Measurements from ENCODE around the genes FAM184B and PPARGC1A.

GRCh38 chr4:16894441-16894865 is 4.0 kb downstream of the LDB2 start:
- RRBS, 2 experiments, result no CpG with 5 or more reads among the region's 1 CpG

GRCh38 chr4:16896725-16897305 is 1.6 kb downstream of the LDB2 start:
- RRBS, 2 experiments, result no CpG with 5 or more reads among the region's 3 CpGs

DNA sequence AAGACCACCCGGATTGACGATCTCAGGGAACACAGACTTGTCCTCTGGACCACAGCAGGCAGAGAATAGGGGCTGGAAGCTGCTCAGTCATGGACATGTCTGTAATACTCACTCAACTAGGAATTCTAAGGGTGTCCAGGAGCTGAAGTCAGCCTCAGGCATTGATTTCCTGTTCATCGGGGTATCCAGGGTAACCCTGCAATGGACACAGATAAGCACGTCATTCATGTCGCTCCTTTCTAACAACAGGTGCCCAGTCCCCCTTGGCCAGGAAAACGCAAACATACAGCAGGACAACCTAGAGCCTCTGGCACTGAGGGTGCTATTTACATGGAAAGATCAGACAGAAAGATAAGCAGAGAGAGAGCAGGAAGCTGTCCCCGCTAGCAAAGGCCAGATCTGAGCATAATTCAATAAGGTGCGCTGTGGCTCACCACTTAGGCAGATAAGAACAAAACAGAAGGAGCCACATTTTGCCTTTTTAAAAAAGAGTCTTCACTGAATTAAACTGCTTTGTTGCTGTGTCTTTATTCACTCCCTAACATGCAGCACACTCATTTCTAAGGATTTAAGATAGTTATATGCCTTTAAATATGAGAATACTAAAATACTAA is 21.2 kb downstream of the QDPR start:
- RRBS, 2 experiments, result no CpG with 5 or more reads among the region's 8 CpGs

- RRBS, 2 experiments, result 28% methylated on average over 13 of the region's 74 CpGs; no CpG with 5 or more reads in 1 of the 2 experiments
Measured at GRCh38 chr4:17781026-17781761, at the start of gene FAM184B. TSS of gene FAM184B (minus strand) at chr4:17781621.

- RRBS, 2 experiments, result 72% methylated on average over 8 of the region's 19 CpGs; no CpG with 5 or more reads in 1 of the 2 experiments
Measured at GRCh38 chr4:17781762-17782005, 263 bp upstream of the FAM184B start.

DNA sequence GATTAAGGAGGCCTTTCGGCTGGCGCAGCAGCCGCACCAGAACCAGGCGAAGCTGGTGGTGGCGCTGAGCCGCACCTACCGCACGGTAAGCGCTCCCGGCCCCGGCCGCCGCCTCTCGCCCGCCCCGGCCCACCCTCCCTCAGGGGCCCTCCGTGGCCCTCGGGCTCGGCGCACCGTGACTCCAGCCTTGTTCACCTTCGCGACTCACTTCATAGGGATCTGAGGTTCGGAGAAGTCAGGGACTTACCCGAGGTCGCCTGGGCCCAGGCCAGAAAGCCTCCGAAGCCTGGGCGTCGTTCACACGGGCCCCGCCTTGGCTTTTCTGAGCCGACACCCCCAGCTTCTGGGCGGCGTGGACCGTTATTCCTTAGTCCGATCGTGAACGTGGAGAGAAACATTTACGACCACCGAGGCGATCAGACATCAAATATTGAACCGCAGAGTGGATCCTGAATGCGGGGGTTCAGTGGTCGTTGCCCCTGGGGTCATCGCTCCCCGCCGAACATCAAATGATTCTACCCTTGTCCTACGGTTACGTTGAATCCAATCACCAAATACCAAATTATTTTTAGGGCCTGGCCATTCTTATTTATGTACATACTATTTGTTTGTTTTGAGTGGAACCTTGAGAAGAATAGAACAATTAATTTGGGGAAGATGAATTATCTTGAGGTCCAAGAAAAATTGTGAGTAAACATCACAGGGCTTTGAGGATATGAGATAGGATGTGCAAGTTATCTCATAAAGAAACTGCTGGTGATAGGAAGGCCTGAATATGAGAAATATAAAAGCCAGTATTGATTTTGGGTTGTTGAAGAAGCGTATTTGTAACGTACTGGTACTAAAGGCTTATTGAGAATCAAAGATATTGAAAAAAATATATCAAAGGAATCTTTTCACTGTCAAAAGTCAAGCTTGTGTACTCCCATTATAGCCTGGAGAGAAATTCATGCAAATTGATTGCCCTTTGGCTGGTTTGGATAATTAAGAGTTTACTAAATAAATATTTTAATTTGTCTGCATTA is 637 bp downstream of the NCAPG start:
- RRBS, 2 experiments, result no CpG with 5 or more reads among the region's 51 CpGs

GRCh38 chr4:18829096-18829469 is 807.5 kb upstream of the LCORL start:
- RRBS, 2 experiments, result no CpG with 5 or more reads among the region's 1 CpG

GRCh38 chr4:19738800-19739806 is 512.6 kb upstream of the SLIT2 start:
- RRBS, 2 experiments, result no CpG with 5 or more reads among the region's 9 CpGs

DNA sequence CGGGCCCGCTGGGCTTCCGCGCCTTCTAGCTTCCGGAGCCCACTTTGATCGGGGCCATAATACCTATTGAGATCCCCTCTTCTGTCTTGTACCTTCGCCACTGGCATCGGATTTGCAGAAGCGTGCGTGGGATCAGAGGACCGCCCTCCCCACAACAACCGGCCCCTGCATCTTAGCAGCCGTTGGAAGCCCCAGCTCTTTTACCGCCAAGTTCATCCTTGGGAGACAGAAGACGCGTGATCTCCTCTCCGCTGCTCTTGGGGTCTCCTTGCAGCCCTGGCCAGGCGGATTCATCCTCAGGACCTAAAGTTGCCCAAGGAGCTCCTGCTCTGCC is 1.5 kb downstream of the SLIT2 start:
- RRBS, 2 experiments, result 83% methylated on average over 5 of the region's 18 CpGs; no CpG with 5 or more reads in 1 of the 2 experiments

DNA sequence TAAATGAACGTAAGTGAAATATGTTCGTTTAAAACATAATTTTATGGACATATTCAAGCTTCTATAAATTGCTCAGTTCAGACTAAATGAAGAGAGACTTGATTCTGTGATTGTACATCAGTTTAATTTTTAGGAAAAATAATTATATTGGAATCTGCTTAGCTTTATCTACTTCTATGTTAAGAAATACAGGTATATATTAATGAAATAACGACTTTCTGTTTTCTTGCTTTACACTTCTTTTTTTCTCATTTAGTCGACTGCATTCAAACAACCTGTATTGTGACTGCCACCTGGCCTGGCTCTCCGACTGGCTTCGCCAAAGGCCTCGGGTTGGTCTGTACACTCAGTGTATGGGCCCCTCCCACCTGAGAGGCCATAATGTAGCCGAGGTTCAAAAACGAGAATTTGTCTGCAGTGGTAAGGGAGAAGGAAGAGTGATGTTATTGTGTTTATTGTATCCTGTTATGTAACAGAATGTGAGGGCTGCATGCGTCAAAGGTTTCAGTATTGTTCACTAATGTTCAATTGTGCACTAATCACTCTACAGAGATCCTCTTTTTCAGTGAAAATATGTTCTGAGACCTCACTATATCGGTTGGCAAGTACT is 211.6 kb upstream of the PACRGL start:
- RRBS, 2 experiments, result no CpG with 5 or more reads among the region's 11 CpGs

GRCh38 chr4:22501325-22501727 is 14.5 kb downstream of the ADGRA3 start:
- RRBS, 2 experiments, result no CpG with 5 or more reads among the region's 2 CpGs

DNA sequence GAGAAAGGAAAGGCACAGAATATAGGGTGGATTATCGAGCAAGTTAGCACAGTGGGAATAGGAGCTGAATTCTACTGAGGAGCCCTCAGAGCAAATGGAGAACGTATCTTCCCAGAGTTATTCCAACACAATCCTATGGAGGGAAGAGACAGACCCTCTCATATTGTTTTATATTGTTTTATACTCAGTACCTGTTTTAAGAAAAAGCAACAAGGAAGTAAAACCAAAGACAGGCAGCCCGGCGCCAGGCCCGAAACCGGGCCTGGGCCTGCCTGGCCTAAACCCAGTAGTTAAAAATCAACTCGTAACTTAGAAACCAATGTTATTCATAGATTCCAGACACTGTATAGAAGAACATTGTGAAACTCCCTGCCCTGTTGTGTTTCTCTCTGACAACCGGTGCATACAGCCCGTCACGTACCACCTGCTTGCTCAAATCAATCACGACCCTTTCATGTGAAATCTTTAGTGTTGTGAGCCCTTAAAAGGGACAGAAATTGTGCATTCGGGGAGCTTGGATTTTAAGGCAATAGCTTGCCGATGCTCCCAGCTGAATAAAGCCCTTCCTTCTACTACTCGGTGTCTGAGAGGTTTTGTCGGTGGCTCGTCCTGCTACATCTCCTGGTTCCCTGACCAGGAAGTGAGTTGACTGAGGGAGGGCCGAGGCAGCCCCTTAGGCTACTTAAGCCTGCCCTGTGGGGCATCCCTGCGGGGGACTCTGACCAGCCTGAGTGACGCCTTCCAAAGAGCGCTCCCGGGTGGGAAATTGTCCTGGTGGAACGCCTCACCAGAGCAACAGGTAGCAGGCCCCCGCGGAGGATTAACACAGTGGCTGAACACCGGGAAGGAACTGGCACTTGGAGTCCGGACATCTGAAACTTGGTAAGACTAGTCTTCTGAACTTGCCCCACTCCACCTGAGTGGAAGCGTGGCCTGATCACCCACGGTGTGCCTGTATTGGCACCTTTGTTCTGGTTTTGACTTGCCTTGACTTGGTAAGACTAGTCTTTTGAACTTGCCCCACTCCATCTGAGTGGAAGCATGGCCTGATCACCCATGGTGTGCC is 83.6 kb upstream of the ADGRA3 start:
- RRBS, 2 experiments, result no CpG with 5 or more reads among the region's 28 CpGs

DNA sequence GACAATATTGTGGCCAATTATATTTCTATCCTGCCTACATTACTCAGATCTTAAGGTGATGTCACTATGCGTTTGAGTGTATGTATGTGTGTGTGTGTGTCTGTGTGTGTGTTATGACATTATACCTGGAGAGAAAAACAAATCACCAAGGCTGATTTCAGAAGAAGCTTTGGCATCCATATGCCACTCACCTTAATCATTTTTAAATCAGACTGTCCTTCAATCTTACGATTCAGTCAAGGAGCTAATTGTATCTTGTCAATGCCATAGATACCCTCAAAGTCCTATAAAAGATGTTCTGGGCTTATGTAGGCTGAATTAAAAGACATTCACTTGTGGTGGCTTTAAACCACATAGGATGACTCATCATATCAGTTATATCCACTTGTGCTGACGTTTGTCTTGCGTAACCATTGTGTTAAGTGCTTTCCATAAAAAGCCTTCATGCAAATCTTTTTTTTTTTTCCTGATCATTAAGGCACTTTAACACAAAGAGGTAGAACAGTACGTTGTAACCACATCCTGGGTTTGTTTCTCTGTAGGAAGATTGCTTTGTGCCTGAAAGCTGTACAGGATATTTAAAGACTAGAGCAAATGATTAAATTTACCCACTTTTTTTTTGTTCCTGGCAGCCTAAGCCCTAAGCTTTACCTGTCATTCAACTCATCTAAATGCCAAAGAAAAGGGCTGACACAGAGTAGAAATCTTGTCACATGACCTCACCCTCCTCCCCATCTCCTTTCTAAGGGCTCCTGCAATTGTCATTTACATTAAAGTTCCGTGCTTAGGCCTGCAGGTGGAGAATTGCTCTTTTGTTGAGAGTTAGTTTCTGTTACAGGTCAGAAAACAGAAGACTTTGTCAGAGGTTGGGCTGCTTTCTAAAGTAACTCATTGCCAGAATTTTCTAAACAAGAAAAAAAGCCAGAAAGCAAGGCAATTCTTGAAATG is 555.9 kb downstream of the PPARGC1A start:
- RRBS, 2 experiments, result no CpG with 5 or more reads among the region's 6 CpGs

DNA sequence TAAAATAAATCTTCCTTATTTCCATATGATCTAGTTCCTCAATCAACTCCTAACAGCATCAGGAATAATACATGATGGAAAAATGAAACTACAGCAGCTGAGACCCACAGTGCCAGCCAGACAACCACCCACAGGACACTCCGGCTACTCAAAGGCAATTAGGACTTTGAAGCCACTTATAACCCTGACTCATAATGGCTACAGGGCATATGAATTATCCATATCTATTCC is 1.6 kb downstream of the PPARGC1A start:
- RRBS, 2 experiments, result no CpG with 5 or more reads among the region's 1 CpG

GRCh38 chr4:23889512-23890359 is at the start of gene PPARGC1A:
TSS of gene PPARGC1A (minus strand) at chr4:23890047.
- RRBS, 2 experiments, result no CpG with 5 or more reads among the region's 11 CpGs

- RRBS, 2 experiments, result no CpG with 5 or more reads among the region's 15 CpGs
Measured at GRCh38 chr4:23920710-23921525, 31.1 kb upstream of the PPARGC1A start.

DNA sequence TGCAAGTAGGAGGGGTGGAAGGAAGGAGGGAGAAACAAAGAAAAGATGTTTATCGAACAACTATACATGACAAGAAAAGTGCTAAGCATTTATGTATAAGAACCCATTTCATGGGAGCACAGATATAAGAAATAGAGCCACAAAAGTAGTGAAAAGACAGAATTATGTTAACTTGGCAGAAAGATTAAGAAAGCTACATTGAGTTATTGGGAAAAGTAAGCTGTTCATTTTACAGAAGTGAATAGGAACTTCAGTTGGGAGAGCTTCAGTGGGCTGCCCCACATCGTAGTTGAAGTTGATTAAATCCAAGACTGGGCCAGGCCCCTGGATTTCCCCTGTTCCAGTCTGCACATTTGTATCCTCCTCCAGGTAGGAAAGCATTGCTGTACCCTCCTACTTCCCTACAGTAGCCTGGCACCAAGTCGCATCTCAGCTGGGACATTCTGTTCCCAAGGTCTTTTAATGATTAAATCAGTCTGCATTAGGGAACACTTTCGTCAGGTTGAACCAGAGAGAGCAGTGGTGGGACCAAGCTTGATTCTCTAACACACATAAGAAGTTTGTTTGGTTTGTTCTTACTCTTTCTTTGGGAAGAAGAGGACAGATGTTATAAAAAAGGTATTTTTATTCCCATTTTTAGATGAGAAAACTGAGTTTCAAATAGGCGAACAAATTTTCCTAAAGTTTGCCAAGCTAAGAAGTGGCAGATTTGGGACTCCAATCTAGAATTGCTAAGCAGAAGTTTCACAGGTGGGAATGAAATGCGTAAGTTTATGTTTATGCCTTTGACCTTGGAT is 165.8 kb upstream of the PPARGC1A start:
- RRBS, 2 experiments, result no CpG with 5 or more reads among the region's 6 CpGs

DNA sequence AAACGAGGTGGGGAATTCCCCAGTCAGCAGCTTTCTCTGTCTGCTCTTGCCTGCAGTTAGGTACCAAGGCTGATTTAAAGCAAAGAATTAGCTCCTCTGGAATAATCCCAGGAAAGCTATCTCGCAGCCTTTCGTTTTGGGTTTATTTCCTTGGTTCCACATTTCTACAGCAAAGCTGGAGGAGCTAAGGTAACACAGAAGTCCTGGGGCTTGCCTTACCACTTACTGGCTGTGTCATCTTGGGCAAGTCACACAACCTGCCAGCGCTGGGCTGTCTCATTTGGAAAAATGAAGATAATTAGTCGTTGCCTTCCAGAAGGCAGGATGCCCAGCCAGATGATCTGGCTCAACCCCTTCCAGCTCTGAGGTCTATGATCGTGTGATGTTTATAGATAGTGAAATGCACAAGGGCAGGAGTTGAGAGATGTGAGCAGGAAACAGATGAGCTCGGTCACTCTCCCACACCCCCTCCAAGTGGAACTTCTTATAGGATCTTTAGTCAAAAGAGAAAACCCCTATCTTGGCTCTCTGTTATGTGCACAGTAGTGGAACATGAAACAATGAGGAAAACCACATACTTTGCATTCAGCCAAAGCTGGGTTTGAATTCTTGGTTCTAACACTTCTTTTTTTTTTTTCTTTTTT is 336.7 kb upstream of the PPARGC1A start:
- RRBS, 2 experiments, result no CpG with 5 or more reads among the region's 7 CpGs

GRCh38 chr4:24730531-24731112 is 64.8 kb upstream of the SOD3 start:
- RRBS, 2 experiments, result no CpG with 5 or more reads among the region's 15 CpGs

DNA sequence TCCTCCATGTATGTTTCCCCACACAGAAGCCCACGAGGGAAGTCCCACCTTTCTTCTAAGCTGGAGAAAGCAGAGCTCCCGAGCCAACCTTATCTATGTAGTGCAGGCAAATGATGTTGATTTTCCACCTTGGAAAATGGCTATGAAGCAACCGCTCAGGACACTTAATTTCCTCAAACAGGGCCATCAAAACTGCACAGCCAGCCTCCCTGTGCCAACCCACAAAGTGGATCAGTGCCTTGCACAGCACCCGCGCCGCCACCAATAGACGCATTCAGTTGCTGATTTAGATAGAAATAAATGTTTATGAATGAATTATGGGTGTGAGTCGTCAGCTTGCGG is 46.9 kb downstream of the SOD3 start:
- RRBS, 2 experiments, result no CpG with 5 or more reads among the region's 9 CpGs